T-cell (primary cell): ENCODE data around the gene MFF.

- PRO-cap, 7 experiments: no peak in any of the 7 experiments
Observed at GRCh38 chr2:224532385-224532791, 52.8 kb downstream of the CUL3 start.

GRCh38 chr2:225462839-225463305 is 63.4 kb downstream of the NYAP2 start:
- PRO-cap, 7 experiments: no peak in any of the 7 experiments

DNA sequence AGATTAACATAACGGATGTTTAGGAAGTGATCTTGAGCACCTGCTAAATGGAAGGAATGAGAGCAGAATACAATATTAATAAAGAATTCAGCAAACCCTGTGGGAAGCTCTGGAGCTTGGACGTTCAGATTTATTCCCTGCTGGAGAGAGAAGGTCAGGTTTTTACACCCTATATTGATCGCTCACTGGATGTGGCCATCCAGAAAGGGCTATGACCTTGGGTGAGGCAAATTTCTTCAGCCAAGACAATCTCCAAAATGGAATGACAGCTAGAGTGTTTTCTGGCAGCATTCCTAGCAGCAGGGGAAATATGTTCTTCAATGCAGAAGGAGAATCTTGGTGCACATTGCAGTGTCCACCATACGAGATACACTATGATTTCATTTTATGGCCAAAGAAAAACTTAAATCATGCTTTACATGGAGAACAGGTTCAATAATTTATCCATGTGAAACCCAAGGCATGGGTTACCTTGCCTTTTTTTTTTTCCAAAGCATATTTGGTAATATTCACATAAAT is 288.2 kb downstream of the IRS1 start:
- PRO-cap, 7 experiments: no peak in any of the 7 experiments

GRCh38 chr2:226631146-226631556 is 168.5 kb downstream of the IRS1 start:
- PRO-cap, 7 experiments: no peak in any of the 7 experiments

- PRO-cap, 7 experiments: no peak in any of the 7 experiments
Observed at GRCh38 chr2:226726191-226726616, 73.4 kb downstream of the IRS1 start.

DNA sequence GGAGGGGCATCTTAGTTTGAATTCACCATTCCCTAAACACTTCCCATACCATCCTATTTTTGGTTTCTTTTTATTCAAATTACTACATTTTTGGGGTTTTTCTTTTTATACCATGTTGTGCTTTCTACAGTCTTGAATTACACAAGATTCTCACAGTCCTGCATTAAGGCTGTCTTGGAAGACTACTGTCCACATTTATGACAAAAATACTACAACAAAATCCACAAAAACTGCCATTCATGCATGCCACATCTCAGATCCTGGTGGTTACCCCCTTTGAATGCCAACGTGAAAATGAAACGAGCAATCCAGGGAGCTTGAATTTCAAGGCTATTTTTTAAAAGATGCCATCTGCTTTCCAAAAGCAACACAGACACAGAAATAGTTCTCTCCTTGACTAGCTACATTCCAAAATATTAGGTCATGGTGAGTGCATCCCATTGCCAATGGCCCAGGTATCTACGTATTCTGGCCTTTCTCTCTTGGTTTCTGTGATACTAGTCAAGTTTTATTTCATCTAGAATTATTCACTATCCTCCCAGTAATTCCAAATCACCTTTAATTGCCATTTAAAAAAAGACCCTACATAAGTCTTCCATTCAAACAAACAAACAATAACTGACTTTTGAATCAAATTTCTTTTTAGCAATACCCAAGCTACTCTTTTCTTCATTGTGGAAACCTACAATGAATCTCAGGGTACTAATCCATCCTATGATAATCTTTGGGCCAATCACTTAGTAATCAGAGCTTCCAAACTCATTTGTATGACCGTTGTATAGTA is 36.2 kb downstream of the IRS1 start:
- PRO-cap, 7 experiments: no peak in any of the 7 experiments

DNA sequence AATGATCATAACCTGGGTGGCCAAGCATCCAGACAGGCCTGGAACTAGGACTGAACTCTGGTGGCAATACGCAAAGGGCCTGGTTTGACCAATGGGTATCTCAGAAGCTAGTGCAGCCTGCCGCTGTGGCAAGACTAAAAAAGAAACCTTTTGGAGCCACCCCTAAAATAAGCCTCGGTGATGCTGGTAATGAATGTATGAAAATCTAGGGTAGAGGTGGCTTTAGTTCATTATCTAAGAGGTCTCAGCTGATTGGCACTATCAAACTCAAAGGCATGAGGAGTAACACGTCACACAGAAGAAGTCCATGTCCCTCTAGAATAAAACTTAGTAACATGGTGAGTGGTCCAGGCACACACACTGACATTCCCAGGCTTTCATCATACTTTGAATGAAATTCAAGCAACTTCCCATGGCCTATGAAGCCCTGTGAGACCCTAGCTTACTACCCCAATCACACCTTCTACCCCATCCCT is 32.0 kb downstream of the IRS1 start:
- PRO-cap, 7 experiments: no peak in any of the 7 experiments

- PRO-cap, 7 experiments: no peak in any of the 7 experiments
Observed at GRCh38 chr2:226789788-226790804, 9.5 kb downstream of the IRS1 start.

GRCh38 chr2:226905553-226906970 is 70.2 kb downstream of the RHBDD1 start:
- PRO-cap, 7 experiments: no peak in any of the 7 experiments

GRCh38 chr2:226985035-226985499 is 149.2 kb downstream of the RHBDD1 start:
- PRO-cap, 7 experiments: no peak in any of the 7 experiments

GRCh38 chr2:227324955-227325530 is at the start of gene MFF:
Gene MFF, plus strand, starts transcription at chr2:227325251.
- PRO-cap, 7 experiments: peak in 7 of 7 experiments; most common plus-strand start chr2:227325271 (in 3); most common minus-strand start chr2:227325150 (in 4)

GRCh38 chr2:227414637-227415272 is 27.0 kb upstream of the SCYGR1 start:
- PRO-cap, 7 experiments: no peak in any of the 7 experiments

DNA sequence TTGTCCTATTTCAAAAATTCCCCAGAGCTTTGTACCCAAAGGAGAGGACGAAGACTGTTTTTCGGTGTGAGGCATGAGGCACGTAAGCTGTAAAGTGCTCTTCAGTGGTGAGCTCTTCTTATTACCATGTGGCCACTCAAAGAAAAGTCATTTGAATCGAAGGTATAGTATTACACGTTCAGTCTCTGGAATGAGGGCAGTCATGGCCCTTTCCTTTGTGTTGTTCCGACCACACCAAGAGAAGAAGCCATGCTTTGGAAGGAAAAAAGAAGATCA is 17.4 kb upstream of the DAW1 start:
- PRO-cap, 7 experiments: no peak in any of the 7 experiments

DNA sequence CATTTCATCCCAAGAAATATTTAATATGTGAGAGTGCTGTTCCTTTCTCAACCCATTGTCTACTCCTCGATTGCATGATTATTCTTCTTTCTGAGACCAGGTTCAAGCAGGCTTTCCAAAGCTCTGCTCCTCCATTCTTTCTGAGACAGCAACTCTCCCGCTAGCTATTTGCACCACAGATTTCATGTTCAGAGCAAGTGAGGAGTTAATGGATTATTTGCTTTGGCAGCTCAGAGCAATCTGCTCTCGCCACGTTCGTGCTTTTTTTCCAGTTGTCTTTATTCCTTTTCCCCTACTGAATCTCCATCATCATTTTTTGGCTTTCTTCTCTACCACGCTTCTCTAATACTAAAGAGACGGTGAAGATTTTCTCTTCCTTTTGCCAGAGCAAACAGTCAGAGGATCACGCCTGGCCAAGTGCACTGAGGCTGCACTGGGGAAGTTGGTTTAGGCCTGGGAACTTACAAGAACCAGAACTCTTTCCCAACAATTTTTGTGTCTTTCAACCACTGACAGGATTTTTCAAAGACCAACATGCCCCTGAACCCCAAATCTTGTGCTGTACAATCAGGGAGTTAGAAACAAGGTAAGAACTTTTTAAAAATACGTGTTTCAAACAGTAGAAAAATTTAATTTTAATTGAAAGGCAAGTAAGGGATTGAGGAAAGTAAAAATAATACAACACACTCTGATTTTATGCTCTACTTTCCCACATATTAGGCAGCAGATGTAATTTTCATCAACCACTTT is 172.3 kb downstream of the PID1 start:
- PRO-cap, 7 experiments: no peak in any of the 7 experiments

DNA sequence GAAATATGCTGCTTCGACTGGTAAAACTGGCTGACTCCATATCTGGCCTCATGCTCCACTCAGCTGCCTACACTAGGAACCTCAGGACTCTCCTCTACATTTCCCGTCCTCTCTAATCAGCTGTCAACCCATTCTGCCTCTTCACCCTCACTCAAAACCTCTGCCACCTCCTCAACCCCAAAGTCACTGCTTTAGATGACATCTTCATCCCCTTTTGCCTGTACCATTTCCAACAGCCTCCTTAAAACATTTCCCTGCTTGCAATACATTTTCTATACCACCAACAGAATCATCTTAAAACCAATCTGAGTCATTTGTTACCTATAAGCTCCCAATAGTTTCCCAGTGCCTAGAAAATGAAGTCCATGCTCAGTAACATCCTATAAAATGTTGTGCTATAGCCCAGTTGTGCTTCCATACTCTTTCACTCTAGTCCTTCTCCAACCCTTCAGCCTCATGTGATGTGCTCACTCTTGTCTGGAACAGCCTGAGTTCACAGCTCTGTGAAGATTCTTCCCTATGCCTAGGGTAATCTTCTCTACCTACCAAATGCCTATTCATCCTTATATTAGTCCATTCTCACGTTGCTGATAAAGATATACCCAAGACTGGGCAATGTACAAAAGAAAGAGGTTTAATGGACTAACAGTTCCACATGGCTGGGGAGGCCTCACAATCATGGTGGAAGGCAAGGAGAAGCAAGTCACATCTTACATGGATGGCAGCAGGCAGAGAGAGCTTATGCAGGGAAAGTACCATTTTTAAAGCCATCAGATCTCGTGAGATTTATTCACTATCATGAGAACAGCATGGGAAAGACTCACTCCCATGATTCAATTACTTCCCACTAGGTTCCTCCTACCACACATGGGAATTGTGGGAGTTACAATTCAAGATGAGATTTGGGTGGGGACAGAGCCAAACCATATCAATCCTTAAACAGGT is 28.4 kb downstream of the PID1 start:
- PRO-cap, 7 experiments: no peak in any of the 7 experiments

DNA sequence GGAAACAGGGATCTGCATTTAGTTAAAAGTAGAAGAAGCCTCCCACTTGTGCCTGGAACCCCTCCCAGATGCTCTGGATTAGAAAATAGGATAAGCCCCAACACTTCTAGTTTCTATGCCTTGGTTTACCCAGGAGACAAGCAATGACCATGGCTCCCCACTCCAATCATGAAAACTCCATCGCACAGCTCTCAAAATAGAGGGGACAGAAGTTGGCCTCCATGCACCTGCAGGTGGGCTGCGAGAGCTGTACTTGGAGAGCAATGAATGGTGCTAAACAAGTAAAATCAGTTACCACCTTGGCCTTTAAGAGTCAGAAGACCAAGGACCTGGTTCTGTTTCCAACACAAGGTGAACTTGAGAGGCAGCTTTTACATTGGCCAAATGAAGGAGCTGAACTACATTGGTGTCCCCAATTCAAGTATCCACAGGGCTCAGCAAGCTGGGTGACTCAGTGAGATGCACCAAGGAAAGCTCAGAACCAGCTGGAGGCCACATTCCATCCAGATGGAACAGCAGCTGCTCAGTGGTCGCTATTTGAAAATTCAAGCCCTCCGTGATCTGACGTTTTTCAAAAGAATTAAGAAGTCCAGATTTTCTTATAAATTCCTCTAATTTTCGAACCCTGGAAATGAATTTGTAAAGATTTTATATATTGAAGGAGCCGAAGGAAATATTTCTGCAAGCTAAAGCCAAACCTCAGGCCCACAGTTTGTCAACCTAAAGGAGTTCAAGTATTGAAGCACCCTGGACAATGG is 15.2 kb downstream of the PID1 start:
- PRO-cap, 7 experiments: no peak in any of the 7 experiments

DNA sequence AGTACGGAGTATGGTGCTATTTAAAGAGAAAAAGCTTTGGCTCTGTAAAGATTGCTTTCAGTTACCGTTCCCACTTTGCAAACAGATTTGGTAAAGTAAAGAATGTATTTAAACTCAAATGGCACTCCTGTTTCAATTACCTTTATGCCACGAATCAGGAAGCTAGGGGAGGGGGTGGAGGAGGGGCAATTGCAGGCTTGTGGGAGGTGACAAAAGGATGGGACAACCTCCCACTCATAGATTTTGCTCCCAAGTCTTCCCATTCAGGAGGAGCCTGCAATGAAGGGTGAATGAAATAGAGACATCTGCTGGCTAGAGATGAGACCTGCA is 2.5 kb upstream of the PID1 start:
- PRO-cap, 7 experiments: no peak in any of the 7 experiments

DNA sequence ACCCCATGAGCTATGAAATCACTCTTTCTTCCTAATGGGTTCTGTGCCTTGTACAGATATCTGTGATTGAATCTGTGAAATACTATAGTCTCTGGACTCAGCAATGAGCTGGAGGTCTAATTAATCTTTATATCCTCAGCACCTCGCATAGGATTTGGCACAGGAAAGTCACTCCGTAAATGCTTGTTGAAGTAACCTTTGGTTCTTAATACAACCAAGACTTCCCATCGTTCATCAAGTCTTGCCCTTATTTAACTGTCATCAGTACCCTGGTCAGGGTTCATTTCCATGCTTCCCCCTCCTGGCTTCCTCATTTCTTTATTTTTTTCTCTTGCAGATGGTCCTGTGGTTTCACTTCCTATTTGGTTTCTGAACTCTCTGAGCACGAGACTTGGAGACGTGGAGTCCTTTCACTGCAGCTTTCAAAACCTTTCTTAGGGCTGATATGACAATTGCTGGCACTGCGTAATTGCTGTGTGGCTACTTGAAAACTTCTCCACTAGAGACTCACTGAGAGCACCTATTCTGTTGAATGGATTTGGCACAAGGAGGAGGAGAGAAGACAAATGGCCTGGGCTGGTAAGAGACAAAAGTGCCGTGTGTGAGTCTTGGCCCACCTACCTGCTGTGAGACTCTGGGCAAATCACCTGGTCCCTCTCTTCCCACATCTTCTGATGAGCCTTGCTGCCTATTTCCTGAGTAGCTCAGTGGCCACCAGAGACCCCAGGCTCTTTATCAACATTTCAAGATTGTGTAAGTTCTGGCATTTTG is 59.9 kb upstream of the PID1 start:
- PRO-cap, 7 experiments: no peak in any of the 7 experiments

- PRO-cap, 7 experiments: no peak in any of the 7 experiments
Observed at GRCh38 chr2:229335771-229336378, 64.8 kb upstream of the PID1 start.

DNA sequence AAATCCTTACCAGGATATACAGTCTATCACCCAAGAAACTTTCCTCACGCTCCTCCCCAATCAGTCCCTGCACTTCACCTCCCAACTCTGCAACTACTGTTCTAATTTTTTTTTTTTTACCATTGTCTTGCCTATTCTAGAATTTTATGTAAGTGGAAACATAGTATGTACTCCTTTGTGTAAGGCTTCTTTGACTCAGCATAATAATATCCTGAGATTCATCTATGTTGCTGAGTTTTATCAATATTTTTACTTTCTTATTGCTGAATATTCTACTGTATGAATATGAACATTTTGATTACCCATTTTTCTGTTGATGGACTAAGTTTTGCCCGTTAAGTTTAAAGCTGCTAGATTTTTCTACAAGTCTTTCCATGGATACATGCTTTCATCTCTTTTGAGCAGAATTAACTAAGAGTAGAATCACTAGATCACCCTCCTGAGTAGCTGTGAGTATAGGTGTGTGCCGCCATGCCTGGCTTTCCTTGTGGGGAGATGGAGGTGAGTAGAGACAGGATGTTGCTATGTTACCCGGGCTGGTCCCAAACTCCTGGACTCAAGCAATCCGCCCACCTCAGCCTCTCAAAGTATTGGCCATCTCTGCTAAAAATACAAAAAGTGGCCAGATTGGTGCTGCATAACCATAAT is 28.3 kb downstream of the TRIP12 start:
- PRO-cap, 7 experiments: no peak in any of the 7 experiments